SUDHL5 (cell line): ENCODE measurements around a stretch of chr11.

GRCh38 chr11:111941857-111942453 is 4.8 kb downstream of the DIXDC1 start:
- PRO-cap: no peak

DNA sequence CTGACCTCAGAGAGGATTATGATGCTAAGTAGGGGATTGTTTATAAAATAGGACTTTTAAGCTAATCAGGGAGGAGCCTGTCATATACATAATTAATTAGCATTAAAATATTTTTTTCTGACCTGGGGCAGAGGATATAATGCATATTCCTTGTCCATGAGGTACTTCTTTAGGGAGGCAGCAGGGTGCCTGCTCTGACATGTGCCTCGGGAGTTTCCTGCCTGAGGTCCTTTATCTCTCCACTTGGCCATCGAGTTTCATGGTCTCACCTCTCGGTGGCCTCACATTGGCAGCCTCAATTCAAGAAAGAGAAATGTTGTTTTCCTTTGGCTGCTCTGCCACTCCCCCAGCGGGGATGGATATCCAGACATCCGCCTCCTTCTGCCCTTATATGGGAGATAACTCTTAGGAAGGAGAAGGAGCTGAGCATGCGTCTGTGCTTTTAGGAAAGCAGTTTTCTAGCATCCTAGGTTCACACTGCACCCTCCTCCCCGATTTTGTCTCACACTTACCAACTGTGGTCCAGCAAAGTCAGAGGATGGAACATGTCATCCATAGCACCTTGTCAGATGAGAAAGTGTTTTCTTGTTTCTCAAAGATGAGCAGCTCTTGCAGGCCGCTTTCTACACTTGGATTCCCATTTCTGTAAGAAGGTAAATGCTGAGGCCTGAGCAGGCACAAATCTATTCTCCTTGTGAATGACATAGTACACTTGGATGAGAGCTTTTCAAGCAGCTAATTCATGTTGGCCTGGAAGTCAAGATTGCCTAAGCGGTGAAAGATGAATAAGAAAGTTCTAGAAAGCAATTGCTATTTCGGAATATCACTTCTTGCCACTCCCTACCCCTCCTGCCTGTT is 41.3 kb downstream of the DIXDC1 start:
- PRO-cap: no peak

DNA sequence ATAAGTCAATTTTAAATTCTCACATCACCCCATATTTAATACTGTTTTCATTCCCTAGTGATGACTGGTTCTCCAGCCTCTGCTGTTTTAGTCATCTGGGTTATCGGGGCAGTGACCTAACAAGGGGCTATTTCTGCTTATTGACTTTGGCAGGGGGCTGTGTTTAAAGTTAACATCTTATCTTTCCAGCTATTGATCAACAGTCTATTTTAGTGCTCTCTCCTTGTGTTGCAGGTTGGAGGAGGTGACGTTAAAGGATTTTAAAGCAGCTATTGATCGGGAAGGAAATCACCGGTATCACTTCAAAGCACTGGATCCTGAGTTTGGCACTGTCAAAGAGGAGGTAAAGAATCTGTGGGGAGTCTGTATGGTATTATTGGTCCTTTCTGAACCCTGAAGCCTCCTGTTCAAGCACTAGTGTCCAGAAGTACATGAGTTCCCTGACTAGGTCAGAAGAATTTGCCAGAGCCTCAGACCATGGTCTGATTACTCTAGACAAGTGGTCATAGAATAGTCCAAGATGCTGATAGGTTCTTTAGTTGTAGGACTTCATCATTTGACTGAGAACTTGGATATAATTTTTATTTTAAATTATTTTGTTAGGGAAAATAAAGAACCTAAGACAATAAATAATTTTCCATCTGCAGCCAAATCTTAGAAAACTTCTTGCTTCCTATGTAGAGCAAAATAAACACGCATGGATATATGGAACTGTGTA is 7.5 kb upstream of the DLAT start:
- PRO-cap: no peak

DNA sequence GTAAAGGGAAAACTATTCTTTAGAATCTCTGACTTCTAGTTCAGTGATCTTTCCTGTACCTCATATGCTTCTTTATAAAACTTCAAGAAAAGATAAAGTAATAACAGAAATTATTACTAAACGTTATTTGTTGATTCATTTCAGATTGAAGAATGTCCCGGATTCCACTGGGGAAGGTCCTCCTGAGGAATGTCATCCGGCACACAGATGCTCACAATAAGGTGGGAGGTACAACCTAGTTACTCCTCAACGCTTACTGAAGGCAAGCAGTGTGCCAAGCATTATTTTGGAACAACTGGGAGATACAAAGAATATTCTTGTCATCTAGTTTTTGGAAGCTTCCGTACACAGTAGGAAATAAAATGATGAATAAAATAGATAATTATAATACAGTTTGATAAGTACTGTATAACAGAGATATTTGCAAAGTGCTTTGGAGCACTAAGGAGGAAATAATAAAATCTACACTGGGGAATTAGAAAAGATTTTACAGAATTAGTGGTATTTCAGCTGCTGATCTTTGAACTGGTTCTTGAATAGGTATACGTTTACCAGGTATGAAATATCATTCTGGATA is 1.4 kb downstream of the NKAPD1 start:
- PRO-cap: no peak

DNA sequence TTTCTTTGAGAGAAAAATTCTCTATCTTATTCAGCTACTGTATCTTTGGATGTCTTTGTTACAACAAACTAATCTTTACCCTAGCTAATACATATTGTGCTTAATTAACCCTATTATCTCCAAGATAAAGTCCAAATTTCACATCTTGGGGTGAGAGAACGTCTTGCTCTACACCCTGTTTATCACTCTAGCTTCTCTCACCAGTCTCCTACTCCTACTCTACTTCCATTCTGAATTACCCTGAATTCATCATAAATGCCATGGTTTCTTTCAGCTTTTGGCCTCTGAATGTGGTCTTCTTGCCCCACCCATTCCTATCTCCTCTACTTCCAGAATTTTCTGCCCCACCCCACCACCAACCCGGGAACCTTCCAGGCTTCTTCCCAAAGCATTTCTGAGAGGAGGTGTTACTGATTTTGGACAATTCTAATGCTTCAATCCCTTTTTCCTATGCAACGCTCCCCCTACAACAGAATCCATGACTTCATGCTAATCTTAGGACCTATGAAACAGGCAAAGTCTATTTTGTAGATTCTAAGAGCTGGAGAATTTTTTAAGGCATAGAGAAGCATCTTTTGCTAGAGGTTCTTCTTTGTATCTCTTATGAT is 11.0 kb downstream of the IL18 start:
- PRO-cap: no peak

GRCh38 chr11:112157140-112157794 is 6.6 kb downstream of the IL18 start:
- PRO-cap: no peak

DNA sequence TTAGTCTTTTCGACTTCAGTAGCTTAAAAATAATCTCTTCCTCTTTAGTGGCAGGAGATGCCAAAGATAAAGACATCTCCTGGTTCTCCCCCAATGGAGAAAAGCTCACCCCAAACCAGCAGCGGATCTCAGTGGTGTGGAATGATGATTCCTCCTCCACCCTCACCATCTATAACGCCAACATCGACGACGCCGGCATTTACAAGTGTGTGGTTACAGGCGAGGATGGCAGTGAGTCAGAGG is 110.2 kb upstream of the TTC12 start:
- PRO-cap: no peak

DNA sequence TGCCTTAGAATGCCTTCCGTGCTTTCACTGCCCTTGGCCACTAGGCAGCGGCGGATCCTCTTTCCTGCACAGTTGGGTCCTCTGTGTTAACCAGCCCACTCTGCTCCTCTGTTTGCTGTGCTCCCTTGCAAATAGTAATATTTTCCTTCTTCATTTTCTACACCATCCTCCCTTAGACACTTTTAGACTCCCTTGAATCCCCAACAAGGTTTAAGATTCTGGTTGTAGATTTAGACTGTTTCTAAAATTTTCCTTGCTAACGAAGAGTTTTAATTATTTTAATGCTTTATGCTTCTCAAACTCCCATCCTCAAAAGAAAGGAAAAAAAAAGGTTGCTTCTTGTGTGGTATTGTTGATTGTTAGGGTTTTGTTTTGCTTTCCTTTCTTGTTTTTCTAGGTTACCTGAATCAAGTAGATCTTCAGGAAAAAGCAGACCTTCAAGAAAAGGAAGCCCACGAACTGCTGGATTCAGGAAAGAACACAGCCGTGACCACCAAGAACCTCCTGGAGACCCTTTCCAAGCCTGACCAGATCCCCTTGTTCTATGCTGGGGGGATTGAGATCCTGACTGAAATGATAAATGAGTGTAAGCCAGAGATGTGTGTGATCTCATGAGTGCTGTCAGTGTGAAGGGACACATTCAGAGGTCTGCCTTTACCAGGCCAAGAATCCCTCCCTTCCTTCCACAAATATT is 24.7 kb downstream of the TTC12 start:
- PRO-cap: no peak

GRCh38 chr11:113664495-113665672 is 41.2 kb downstream of the TMPRSS5 start:
- PRO-cap: no peak

- PRO-cap: no peak
Measured at GRCh38 chr11:114077452-114077821, 17.9 kb downstream of the ZBTB16 start.

- PRO-cap: no peak
Measured at GRCh38 chr11:114111386-114112245, 52.1 kb downstream of the ZBTB16 start.

GRCh38 chr11:114125766-114126274 is 66.3 kb downstream of the ZBTB16 start:
- PRO-cap: no peak

- PRO-cap: no peak
Measured at GRCh38 chr11:114158408-114159625, 99.3 kb downstream of the ZBTB16 start.

- PRO-cap: no peak
Measured at GRCh38 chr11:114174755-114175454, 115.4 kb downstream of the ZBTB16 start.

DNA sequence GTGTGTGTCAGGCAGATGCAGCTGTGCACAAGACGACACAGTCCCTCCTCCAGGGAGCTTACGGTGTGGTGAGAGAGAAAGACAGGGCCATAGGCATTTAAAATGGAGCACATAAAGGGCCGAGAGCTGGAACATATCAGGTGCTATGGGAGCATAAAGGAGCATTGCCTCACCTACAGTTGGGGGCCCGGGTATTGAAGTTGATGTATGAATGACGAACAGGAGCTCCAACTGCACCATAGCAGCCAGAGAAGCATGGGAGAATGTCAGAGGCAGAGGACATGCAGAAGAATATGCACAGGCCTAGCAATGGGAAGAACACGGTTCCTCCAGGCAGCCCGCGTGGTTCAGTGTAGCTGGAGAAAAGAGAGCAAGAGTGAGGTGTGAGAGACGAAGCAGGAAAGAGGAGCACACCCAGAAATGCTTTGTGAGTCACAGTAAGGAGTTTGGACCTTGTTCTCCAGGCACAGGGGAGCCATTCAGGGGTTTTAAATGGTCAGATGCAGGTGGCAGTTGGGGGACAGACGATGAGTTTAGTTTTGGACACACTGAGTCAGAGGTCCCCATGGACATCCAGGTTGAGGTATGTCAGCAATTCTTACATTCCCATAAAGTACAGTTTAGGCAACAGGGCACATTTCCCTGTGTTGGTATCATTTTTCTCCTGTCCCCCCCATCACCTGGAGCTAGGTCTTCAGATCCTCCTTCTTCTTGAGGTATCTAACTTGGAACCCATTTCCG is 110.1 kb upstream of the NNMT start:
- PRO-cap: no peak

GRCh38 chr11:114224247-114224786 is 71.9 kb upstream of the NNMT start:
- PRO-cap: no peak

DNA sequence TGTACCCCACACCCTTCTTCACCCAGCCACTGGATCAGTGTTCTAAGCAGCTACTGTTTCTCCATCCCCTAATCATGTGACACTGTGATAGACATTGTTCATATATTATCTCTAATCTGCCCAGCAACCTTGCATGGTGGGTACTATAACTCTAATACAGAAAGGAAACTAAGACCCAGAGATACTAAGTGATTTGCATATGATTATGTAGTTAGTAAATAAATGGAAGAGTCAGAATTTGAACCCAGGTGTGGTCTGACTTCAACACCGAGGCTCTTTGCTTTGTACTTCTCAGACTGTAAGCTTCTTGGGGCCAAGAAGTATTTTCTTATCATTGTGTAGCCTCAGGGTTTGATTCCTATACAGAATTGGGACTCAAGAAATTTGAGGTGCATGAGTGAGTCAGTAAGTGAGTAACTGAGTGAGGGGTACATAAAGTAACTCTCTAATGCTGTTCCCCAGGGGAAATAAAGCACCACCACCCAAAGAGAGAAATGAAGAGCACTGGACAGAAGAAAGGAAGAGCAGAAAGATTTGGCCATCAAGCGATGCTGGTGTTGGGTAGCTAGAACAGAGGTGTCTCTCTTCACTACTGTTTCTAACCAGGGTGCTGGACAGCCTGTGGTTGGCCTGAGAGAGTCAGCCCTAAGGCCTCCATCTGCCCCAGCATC is 70.3 kb upstream of the NNMT start:
- PRO-cap: no peak

GRCh38 chr11:114243670-114244450 is 52.3 kb upstream of the NNMT start:
- PRO-cap: no peak

GRCh38 chr11:114317613-114318128 is 21.5 kb downstream of the NNMT start:
- PRO-cap: no peak

DNA sequence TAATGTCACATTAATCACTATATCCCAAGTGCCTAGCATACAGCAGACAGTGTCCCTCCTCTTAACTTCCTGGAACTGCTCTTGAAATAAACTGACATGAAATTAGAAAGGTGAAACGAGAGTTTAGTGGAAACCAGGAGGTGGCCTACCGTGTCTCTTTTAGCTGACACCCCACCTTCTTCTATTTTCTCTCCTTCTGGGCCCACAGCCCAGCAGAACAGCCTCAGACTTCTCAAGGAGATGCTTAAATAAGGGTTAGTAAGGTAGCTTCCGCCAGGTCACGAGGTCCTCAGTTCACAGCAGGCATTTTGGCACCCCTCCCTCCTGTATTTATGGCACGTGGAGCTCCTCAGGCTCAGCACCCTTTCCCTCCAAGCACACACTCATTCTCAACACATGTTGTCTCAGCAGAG is 118.9 kb downstream of the NXPE2 start:
- PRO-cap: no peak